Fibroblast of the aortic adventitia (primary cell): ENCODE data around the gene CCDC54.

DNA sequence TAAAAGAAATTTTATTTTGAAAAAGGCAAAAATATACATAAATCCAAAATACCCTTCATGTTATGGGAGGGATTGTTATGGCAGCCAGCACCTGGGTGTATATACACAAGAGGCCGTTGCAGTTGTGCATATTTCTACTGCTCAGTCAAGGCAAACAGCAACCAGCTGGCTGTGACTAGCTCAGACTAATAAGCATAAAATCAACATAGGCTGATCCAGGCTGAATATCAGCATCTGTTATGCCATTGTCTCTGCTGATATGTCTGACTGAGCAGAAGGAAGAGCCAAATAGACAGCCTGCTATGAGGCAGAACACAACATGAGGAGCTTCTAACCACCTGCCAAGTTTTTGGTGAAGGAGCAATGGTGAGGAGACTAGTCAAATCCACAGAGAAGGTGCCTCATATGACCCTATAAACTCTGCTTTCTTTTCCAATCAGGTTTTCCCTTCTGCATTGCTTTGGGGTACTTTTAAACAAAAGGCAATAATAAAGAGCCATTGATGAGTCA lies 457.5 kb upstream of the ALCAM start:
- CAGE, long polyA plus RNA, result no peak

DNA sequence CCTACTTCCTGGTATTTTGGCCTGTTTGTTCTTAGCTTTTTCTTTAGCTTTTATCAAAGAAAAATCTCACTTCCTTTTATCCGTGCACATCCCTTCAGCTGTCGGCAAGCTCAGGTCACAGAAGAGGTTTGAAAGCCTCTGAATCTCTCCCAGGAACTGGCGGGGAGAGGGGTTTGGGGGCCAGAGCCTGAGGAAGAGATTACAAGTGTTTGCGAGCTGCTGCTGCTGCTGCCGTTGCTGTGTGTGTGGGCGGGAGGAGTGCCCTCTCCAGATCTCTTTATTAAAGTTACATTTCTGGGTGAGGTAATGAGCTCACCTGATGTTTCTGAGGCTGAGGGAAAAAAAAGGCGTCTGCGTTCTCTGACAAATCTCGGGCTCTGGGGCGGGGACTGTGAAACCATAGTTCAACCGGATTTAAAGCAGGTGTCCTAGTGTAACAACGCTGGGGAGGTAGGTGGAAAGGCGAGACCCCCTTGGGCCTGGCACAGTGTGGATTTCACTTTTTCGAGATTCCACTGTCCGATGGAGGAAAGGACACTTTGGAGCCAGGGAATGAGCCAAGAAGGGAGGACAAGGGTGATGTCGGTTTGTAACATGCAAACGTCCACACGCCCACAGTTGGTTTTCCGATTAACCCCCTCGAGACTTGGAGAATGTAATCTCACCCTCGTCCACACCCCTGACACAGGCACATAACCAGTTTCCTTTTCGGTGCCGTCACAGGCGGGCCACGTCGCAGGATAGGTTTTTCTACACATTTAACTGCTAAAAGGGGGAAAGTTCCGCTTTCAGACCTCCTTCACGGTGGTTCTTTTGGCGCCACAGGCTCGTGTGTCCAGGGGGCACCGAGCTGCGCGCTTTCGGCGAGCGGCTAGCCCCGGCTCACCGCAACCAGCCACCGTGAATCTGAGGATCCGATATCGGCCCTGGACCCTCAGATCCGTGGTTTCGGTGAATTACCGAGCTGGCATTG lies 2.1 kb downstream of the ALCAM start:
- CAGE, long polyA plus RNA, result no peak

GRCh38 chr3:105569992-105570660 lies 203.4 kb downstream of the ALCAM start:
- CAGE, long polyA plus RNA, result no peak

- CAGE, long polyA plus RNA, result no peak
Measured at GRCh38 chr3:105822582-105823743, 45.8 kb downstream of the CBLB start.

DNA sequence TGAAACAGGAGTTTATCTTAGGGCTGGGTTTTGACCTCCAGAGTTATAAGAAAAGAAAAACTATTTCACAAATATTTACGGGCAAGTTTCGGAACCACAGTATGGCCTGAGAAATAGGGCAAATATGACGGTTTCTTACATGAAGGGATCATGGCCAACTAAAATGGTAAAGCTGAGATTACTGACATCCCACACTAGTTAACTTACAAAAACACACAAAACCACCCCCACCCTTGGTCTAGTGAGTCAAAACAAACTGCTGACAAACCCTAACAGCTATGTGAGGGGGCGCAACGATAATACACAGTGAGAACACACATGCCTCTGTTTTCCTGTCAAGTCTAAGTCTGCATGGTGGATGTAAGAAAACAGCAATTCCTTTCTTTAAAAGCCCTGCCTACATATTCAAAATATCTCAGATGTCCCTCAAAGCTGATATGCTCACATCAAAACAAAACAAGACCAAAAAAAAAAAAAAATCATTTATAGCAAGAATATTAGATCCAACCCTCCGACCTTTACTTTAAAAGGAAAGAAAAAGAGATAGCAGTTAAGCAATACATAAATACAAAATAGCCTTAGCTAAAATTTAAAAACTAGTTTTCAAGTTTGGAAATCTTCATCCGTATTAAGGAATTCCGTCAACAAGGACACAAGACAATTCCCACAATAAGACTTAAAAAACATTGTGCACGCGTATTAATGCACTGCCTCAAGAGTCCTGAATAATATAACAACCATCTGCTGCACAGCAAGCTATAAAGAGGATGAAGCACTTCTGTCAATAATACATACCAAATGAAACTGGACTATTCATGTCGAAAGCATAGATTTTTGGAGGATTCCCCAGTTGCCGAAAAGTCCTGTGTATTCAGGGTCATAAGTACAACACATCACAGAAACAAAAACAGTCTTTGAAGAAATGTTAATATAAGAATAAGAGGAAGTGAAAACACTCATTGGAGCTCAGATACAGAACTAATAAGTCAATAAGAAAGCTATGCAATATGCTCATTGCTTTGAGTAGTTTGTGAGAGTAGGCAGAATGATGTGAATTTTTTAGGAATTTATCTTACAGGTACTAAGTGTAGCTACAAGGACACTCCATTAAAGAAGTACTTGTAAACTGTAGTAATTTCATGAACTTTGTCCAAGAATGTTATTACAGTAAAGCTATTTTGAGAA lies 31.9 kb downstream of the CBLB start:
- CAGE, long polyA plus RNA, result no peak

GRCh38 chr3:106176688-106177278 lies 308.0 kb upstream of the CBLB start:
- CAGE, long polyA plus RNA, result no peak

DNA sequence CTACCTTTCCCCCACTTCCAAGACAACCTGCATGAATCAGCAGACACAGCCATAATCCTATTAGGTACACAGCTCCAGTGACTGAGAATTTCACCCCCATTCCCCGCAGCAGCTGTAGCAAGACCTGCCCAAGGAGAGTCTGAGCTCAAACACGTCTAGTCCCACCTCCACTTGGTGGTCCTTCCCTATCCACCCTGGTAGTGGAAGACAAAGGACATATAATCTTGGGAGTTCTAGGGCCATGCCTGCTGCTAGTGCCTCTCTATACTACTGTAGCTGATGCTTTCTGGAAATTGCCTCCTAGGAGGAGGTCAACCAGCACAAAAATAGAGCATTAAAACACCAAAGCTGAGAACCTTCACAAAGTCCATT lies 448.4 kb upstream of the CBLB start:
- CAGE, long polyA plus RNA, result no peak

DNA sequence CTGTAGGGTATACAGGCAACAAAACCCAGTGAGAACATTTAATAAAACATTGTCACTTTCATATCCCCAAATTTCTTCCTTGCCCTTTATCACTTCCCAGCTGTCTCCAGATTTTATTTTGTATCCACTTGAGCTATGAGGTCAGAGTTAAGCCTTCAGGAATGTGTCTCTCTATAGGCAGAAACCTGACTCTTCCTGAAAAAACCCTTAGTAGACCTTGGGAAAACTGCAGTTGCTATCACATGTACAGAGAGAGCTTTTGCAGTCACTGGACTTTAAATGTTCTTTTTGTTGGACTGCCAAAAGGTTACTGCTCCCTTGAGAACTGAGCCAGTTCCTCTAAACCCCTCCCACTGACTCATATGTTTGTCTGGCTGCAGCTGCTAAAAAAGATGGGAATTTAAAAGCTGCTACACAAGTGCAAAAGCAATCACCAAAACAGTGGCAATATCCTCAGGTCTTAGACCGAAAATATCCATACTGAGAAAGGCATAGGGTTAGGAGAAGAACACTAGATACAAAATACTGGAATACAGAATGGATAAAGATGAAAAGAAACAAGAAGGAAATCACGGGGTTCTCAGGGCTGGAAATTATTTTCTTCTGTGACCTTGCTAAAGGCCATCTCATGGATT lies 169.1 kb upstream of the CCDC54 start:
- CAGE, long polyA plus RNA, result no peak

- CAGE, long polyA plus RNA, result no peak
Measured at GRCh38 chr3:107377174-107377598, at the start of gene CCDC54. Gene CCDC54, plus strand, starts transcription at chr3:107377439.

DNA sequence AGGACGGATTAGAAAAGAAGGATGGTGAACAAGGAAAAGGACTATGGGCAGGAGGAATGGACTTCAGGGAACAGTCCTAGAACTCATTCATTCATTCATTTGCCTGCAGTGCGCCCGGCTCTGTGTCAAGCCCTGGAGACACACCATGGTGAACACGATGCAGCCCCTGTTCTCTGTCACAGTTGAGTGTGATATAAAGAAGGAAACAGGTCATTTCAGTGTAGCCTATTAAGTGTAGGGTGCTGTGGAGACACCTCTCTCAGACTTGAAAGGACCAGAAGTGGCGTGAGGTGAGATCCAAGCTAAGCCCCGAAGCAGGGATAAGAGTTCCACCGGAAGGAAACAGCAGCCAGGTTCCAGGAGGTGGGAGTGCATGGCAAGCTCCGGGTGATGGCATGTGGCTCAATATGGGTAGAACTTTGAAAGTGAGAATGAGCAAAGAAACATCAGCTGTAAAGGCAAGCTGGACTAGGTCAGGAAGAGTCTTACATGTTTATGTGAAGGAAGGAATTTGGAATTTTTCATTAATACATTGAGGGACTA lies 176.2 kb downstream of the BBX start:
- CAGE, long polyA plus RNA, result no peak

- CAGE, long polyA plus RNA, result no peak
Measured at GRCh38 chr3:108051786-108052225, 39.0 kb downstream of the CD47 start.

GRCh38 chr3:108149958-108150631 lies 59.3 kb upstream of the CD47 start:
- CAGE, long polyA plus RNA, result no peak

- CAGE, long polyA plus RNA, result no peak
Measured at GRCh38 chr3:108218310-108218686, 3.9 kb downstream of the IFT57 start.

- CAGE, long polyA plus RNA, result no peak
Measured at GRCh38 chr3:108603724-108604129, 14.2 kb downstream of the DZIP3 start.

DNA sequence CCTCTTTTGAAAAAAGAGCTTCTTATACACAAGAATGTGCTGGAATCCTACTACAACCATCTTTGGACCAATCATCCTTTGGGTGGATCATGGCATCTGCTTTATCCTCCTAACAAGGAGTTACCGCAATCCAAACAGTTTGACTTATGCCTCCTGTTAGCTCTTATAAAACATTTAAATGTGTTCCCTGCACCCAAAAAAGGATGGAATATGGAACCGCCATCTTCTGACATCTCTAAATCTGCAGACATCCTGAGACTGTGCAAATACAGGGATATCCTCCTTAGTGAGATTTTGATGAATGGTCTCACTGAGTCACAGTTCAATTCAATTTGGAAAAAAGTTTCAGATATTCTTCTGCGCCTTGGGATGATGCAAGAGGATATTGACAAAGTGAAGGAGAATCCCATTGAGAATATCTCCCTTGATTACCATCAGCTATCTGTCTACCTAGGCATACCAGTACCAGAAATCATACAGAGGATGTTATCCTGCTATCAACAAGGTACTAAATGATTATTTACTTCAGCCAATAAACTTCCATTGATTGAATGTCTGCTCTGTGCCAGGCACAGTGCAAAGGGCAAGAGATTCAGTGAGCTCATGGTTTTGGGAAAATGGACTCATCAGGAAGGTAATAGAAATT lies 54.9 kb downstream of the DZIP3 start:
- CAGE, long polyA plus RNA, result no peak

DNA sequence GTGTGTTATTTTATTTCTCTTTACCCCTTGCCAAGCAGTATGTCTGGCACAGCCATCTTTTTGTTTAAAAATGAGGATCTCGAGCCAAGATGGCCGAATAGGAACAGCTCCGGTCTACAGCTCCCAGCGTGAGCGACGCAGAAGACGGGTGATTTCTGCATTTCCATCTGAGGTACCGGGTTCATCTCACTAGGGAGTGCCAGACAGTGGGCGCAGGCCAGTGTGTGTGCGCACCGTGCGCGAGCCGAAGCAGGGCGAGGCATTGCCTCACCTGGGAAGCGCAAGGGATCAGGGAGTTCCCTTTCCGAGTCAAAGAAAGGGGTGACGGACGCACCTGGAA lies 7.9 kb downstream of the RETNLB start:
- CAGE, long polyA plus RNA, result no peak

- CAGE, long polyA plus RNA, result no peak
Measured at GRCh38 chr3:108826438-108826719, 3.8 kb downstream of the TRAT1 start.

DNA sequence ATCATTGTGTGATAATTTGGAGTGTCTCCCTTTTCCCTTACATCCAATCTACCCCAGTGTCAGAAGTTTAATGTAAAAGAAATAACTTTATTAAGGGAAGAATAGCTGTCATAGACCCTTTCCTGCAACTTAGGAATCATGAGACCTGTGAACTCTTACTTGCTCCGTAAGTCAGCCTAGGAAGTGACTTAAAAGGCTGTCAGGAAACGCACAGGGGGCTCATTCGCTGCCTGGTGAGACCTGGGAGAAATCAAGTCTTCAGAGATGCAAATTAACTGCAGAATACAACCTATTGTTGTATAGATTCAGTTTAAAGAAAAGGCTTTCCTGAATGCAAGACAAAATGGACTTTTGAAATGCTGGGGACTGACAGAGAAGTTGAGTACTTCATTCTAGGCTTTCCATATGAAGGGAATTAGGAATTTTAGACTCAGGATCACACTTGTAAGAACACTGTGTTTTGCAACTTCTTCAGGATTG lies 18.3 kb upstream of the DPPA4 start:
- CAGE, long polyA plus RNA, result no peak

GRCh38 chr3:110311393-110311742 lies 760.2 kb upstream of the NECTIN3 start:
- CAGE, long polyA plus RNA, result no peak

GRCh38 chr3:110846771-110847303 lies 224.8 kb upstream of the NECTIN3 start:
- CAGE, long polyA plus RNA, result no peak